ENCODE results near the genes NIPSNAP2, ZNF736 and ERV3-1.

DNA sequence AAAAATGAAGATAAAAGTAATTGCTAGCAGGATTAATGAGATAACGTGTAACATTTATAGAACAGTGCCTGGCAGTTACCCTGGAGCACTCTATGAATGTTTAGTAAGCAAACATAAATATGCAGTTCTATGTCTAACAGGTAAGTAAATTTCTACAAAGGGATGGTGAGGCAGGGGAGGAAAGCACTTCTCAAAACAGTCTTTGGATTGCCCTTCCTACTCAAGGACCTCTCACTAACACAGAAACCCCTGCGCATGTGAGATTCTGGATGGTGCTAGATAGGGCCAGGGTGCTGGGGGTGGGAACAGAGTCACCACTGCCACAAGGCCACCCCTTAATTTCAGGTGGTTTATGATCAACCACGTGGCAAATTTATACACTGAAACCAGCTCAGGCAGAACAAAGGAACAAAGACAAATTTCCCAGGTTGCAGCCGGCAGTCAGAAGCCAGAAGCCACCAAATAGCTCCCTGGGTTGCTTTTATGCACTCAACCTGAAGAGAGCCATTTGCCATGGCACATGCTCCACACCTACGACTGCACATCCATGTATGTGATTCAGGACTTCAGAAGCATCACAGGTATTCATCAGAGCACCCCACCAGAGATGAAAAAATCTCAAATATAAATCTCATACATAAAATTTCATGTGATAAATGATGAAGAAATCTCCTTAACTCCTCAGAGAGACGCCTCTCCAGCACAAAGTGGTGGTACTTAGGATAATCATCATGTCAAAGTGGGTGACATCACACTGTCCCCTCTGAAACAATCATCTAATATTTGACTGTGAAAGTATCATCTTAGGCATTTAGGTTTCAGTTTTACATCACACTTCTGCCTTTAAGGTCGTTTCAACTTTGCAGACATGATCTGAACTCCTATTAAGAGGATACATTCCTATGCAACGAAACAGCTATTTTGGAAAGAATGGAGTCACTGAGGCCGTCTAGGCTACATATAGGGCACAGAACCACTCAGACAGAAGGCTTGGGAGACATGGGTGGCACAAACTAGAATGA, 2.4 kb downstream of the VOPP1 start:
- PRO-cap = bidirectional peak, plus-strand start at position 411 of the sequence, minus-strand start at position 257 of the sequence; bidirectional peak, plus-strand start at position 821 of the sequence, minus-strand start at position 778 of the sequence

- PRO-cap = no peak
Observed at GRCh38 chr7:55593585-55593923, 21.3 kb upstream of the VOPP1 start.

DNA sequence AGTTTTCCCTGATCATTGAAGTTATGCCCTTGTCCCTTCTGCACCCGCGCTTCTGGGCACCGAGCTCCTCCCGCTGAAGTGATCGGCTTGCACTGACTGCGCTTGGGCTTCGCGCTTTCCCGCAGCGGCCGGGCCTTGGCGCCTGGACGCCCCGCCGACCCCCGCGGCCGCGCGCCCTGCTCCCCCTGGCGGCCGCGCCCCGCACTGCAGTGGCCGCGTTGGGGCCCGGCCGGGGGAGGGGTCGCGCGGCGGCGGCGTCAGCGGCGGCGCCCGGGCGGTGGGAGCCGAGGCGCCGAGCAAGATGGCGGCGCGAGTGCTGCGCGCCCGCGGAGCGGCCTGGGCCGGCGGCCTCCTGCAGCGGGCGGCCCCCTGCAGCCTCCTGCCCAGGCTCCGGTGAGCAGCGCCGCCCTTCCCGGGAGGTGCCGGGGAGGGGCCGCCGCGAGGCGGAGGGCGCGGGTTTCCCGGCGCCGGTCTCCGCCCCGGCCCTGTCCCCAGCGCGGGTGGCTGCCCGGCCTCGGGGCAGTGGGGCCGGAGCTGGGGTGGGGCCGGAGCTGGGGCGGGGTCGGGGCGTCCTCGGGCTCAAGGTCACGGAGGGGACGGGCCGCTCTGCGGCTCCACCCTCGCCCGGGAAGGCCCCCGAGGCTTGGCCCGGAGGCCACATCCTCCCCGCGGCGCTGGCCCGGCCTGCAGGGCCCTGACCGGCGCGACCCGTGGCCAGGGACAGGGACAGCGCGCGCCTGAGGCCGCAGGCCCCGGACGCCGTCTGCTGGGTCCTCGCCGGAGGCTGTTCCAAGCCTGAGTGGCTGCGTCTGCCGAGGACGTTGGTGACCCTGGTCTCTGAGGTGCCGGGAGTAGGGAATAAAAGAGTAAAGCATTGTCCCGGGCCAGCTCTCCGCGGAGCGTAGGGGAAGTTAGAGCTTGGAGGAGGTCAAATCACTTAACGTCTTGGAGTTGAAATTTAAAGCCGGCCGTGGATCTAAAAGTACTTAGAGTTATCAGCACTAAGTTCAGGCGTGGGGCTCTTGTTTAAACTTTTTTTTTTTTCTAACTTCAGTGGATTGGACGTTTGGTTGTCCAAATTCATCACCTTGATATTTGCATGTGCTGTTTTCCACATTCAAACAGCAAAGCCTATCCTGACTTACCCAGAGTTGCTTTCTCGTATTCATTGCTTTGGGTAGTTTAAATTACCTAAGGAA, at the start of gene NIPSNAP2:
Gene NIPSNAP2 (plus strand): TSS at position 277 of the 1,199 bp plus-strand sequence.
- PRO-cap = bidirectional peak, plus-strand start at position 299 of the sequence, minus-strand start at position 163 of the sequence; bidirectional peak, plus-strand start at position 711 of the sequence, minus-strand start at position 487 of the sequence

DNA sequence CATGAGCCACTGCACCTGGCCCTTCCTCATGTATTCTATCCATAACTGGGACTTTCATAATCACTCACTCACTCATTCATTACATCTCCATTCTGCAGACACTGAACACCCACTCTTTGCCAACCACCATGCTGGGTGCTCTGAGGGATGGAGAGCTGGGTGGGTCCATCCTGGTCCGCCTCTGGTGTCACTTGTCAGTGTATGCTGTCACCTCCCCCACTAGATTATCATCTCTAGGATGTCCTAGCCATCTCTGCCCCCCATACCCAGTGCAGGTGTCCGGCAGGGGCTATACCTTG, 2.4 kb downstream of the PHKG1 start:
- PRO-cap = no peak

GRCh38 chr7:56099369-56100647, 6.5 kb downstream of the CHCHD2 start:
- PRO-cap = no peak

DNA sequence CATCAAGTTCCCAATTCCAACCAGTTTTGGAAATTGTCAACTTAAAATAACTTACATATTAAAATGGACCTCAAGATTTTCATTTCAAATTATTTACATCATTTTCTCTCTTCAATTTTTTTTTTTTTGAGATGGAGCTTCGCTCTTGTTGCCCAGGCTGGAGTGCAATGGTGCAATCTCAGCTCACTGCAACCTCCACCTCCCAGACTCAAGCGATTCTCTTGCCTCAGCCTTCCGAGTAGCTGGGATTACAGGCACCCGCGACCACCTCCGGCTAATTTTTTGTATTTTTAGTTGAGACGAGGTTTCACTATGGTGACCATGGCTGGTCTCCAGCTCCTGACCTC, 1.8 kb downstream of the CHCHD2 start:
- PRO-cap = no peak

GRCh38 chr7:56104844-56105357, 1.4 kb downstream of the CHCHD2 start:
- PRO-cap = no peak

- PRO-cap = unidirectional peak, minus-strand start at chr7:56164668
Observed at GRCh38 chr7:56164546-56164864, 48.3 kb upstream of the NUPR2 start.

- PRO-cap = no peak
Observed at GRCh38 chr7:57203475-57203910, 71.3 kb upstream of the ZNF479 start.

DNA sequence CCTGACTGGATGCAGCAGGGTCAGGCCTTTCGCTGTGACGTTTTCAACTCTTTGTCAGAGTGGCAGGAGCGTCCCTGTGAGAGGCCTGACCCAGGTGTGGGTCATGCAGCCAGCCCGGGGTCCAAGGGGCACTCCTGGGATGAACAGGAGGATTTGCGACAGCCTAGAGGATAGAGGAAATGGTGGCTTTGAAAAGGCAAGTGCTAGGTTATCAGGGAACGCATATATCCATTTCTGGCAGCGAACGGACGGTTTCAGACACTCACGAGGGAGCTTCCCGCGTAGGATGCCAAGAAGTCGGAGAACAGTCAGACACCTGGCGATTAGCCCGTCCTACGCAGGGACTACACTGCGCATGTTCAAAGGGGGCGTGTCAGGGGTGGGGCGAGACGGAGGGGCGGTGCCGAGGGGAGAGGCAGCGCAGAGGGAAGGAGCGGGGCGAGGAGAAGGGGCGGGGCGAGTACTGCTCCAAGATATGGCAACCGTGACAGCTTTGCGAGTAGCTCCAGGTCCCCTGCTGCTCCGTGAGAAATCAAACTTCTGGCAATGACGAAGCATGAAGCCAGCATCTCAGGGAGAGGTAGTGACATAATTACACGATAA, 46.1 kb upstream of the ZNF716 start:
- PRO-cap = no peak

GRCh38 chr7:60991935-60992283, 3006.7 kb upstream of the ZNF722 start:
- PRO-cap = no peak

DNA sequence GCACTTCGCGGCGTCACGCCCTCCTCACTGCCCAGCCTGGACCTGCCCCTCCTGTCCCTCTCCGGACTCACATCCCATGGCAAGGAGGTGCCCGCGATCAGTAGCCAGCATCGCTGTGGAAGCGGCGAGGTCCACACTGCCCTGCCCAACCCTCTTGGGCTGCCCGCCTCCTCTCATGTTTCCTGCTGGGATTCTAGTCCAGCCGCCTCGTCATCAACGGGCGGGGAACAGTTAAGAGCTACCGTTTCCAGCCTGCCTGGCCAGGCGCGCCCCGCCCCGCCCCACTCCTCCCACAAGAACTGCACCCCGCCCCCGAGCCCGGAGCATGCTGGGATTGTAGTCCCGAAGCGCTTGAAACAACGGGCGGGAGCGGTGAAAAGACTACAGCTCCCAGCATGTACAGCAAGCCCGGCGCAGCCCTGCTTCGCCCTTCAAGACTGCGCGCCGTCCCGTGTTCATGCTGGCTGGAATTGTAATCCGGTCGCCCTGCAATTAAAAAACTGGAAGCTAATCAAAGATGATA, 930.5 kb upstream of the ZNF722 start:
- PRO-cap = no peak

GRCh38 chr7:63925517-63926191, 73.0 kb upstream of the ZNF722 start:
- PRO-cap = unidirectional peak, minus-strand start at chr7:63925740; unidirectional peak, minus-strand start at chr7:63926071

GRCh38 chr7:64313544-64314726, at the start of gene ZNF736:
ZNF736 (plus strand) TSS chr7:64313961.
- PRO-cap = bidirectional peak, plus-strand start at chr7:64314016, minus-strand start at chr7:64313850

GRCh38 chr7:64835557-64836240, 41.5 kb downstream of the ZNF138 start:
- PRO-cap = no peak

DNA sequence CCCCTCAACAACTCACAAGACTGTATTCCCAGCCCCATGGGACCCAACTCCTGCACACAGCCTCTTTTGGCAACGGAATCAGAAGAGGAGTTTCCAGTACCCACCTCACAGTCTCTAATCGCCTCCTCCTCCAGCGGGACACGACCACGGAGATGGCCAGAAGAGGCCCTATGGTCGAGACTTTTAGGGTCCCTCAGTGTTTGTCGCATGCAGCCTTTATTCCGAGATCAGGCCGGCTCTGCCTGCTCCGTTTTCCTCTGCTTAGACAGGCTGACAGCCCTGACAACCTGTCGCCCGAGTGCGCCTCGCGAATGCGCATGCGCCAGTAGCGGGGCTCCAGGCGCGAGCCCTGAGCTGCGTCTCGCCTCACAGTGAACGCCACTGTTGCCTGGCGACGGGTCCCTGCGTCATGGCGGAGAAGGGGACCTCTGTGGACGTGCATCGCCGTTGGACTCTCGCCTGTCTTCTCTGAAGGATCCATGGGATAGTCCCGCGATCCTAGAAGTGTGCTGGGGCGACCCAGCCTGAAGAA, 25.8 kb upstream of the ZNF273 start:
- PRO-cap = no peak

GRCh38 chr7:64998693-64999211, 7.7 kb downstream of the ERV3-1 start:
- PRO-cap = no peak

DNA sequence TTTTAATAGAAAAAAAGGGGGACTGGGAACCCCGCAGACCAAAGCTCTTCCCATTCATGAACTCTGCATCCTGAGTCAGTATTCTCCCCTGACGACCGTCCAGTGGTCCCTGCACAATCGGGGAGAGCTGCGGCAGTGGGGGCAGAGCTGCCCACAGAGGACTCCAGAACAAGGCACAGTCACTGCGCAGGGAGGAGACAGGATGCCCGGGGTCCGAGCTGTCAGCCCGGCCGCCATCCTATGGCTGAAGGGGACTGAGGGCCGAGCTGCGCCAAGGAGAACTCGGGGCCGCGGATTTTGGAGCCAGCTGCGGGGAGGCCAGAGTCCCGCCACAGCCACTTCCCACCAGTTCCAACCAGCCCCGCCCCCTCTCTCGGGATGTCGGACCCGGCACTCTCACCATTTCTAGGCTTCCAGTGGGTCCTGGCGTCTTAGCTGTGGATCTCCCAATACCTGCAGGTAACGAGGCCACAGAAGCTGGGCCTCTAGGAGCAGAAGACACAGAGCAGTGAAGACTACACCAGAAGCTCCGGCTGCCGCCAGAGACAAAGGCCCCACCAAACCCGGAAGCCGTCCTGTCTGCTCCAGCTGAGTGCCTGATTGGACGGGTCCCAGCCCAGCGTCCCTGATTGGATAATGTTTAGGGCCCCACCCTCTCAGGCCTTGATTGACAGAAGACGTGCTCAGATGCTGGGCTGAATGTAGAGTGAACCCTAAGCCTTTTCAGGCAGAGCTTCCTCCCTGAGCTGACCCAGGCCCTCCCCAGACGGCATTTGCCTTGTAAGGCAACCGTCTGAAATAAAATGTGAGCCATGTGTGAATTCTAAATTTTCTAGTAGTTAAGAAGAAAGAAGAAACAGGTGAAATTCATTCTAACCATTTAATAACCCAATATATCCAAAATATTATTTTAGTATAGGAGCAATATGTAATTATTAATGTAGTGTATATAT, at the start of gene ERV3-1:
Gene ERV3-1 (minus strand): TSS at position 547 of the 953 bp plus-strand sequence.
- PRO-cap = bidirectional peak, plus-strand start at position 686 of the sequence, minus-strand start at position 577 of the sequence

- PRO-cap = no peak
Observed at GRCh38 chr7:65475455-65476281, 102.0 kb downstream of the ZNF92 start.

- PRO-cap = no peak
Observed at GRCh38 chr7:65751347-65751663, 121.6 kb upstream of the VKORC1L1 start.

All from pulmonary lymph node (tissue), 1 donor.